SK-MEL-5 (cell line): ENCODE results near the genes TCF4 and ONECUT2.

RAMPAGE:
- cytosol, long total RNA, result no peak
- long total RNA, result no peak
- nucleus, long total RNA, result no peak
Observed at GRCh38 chr18:55587363-55588398, at the start of gene TCF4. Gene TCF4, minus strand, starts transcription at chr18:55588192.

DNA sequence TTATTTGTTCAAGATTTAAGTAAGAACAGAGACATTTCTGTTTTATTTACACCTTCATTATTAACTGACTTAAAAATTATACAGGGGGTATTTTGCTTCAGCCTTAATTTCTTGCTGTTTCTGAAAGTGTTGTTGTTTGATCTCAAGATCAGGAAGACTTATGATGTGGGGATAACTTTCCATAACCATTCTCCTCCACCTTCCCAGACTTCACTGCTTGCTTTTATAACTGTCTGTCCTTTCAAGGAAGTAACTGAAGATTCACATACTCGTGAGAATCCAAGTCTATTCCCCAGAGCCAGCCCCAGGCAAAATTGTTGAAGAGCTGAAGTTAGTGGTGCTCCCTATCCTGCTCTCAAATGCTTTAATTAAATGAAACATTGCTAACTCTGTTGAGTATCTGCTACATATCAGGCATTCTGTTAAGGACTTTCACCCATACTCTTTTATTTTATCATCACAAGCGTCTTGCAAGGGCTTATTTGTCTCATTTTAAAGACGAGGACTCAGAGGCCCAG, 189.6 kb upstream of the TCF4 start:
RAMPAGE:
- cytosol, long total RNA, result no peak
- long total RNA, result no peak
- nucleus, long total RNA, result no peak

DNA sequence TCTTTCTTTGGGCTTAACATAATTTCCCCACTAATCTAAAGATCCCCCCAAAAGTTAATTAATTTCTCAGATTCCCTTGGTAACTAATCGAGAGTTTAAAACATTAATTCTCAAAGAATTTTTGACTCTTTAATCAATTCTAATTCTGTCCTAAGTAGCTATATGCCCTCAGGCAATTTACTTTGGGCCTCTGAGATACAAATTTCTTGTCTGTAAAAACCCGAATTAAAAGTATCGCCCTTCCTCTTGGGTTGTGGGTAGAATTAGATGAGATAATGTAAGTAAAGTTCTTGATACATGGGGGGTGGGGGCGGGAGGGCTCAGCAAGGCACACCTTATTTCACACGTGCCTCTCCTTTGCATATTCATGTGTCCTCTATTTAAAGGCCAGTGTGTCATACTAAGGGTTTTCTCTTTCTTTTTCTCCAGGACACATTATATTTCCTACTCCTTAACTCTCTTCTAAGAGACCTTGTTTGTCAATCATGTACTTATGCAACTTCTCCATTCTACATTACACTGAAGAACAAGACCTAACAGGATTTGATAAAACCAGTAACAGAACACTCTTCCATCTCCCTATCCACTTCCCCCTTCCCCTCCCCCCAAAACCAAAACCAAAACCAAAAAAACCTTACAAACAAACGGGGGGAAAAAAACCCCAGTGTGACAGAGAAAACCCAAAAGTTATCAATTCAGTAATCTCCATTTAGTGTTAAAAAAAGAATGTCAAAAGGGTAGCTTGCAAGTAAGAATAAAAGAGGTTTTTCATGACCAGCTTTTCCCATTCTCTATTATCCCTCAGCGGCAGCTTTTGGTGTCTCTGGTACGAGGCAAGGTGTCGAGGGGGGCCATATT, 190.7 kb upstream of the TCF4 start:
RAMPAGE:
- cytosol, long total RNA, result no peak
- long total RNA, result no peak
- nucleus, long total RNA, result no peak

DNA sequence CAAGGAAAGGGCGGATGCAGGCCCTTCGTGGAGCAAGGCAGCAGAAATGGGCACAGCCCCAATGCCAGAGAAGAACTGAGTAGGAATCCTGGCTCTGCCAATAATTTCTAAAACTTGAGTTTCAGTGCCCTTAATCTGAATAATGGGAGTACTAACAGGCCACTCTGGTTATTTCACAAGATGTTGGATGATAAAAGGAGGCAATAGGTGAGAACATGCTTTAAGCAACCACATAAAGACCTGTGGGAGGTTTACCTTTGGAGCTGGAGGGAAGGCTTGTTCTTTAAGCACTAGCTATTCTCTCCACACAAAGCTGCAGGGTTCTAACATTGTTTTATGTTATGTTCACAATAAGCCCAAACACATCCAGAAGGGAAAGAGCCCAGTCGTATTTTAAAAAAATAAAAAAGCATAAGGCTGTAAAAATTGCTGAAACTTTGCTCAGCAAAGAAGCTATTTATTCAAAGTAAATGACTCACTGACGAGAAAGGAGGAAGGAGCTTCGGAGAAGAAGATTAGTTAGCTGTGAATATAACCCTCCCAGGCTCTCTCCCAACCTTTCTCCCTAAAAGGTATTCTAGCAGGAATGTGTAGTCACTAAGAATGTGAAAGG, 470.2 kb downstream of the TXNL1 start:
RAMPAGE:
- cytosol, long total RNA, result no peak
- long total RNA, result no peak
- nucleus, long total RNA, result no peak

DNA sequence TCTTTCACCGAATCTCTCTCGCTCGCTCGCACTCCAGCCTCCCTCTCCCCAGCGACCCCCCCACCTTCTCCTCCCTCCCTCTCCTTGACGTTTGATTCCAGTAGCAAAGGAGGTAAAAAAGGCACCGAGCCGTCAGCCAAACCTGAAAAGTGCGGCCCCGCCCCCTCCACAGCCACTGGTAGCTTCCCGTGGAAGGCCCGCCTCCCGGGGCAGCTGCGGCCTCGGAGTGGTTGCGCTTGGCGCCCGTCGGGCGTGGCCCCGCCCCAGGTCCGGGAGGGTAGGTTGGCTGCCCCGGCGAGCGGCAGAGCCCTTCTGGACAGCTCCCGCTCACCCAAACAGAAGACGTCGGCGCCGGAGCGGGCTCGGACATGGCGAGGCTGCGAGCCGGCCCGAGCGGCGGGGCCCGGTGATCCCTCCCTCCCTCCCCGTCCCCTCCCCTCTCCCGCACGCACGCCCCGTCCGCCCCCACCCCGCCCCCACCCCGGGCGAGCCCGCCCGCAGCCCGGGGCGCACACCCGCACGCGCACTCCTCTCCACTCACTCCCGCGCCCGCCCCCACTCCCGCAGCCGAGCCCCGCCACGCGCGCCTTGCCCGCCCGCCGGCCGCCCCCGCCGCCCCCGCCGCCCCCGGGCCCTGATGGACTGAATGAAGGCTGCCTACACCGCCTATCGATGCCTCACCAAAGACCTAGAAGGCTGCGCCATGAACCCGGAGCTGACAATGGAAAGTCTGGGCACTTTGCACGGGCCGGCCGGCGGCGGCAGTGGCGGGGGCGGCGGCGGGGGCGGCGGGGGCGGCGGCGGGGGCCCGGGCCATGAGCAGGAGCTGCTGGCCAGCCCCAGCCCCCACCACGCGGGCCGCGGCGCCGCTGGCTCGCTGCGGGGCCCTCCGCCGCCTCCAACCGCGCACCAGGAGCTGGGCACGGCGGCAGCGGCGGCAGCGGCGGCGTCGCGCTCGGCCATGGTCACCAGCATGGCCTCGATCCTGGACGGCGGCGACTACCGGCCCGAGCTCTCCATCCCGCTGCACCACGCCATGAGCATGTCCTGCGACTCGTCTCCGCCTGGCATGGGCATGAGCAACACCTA, at the start of gene ONECUT2:
ONECUT2 (plus strand) TSS at position 304 of the 1,089 bp plus-strand sequence.
RAMPAGE:
- cytosol, long total RNA, result no peak
- long total RNA, result no peak
- nucleus, long total RNA, result no peak

GRCh38 chr18:57759635-57760213, 43.4 kb downstream of the ATP8B1 start:
RAMPAGE:
- cytosol, long total RNA, result no peak
- long total RNA, result no peak
- nucleus, long total RNA, result no peak

DNA sequence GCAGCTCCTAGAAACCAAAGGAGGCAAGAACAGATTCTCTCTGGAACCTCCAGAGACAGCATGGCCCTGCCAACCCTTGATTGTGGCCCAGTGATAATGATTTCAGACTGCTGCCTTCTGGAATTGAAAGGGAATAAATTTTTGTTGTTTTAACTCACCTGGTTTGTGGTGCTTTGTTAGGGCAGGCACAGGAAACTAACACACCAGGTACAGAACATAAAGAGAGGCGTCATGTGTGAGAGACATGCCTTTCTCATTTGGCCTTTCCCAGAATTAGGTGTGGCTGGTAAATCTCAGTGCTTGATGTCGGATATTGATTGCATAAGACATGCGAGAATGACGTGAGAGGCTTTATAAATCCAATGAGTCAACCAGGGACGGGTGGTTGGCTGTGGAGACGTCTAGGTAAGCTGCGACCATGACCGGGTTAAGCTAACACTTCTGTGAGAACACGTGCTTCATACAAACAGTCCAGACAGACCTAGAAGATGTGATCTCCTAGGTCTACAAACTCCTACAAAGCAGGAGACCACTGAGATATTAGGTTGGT, 98.6 kb upstream of the ATP8B1 start:
RAMPAGE:
- cytosol, long total RNA, result no peak
- long total RNA, result no peak
- nucleus, long total RNA, result no peak

DNA sequence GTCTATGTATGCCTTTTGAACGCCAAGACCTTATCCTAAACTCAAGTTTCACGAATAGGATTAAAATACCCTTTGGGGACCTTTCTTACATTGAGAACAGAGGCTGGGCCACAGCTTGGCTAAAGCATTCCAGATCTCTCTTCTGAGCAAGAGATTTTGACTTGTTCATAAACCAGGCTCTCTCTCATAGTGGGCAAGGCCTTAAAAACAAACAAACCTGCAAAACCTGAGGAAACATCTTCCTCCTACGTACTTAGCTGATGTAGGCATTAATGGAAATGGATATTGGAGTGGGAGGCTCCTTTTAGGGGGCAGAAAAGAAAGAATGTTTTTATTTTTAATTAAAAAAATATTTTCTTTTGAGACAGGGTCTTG, 56.4 kb downstream of the NEDD4L start:
RAMPAGE:
- cytosol, long total RNA, result no peak
- long total RNA, result no peak
- nucleus, long total RNA, result no peak

GRCh38 chr18:58171640-58172264, 127.7 kb downstream of the NEDD4L start:
RAMPAGE:
- cytosol, long total RNA, result no peak
- long total RNA, result no peak
- nucleus, long total RNA, result no peak

GRCh38 chr18:58176901-58177574, 133.0 kb downstream of the NEDD4L start:
RAMPAGE:
- cytosol, long total RNA, result no peak
- long total RNA, result no peak
- nucleus, long total RNA, result no peak

RAMPAGE:
- cytosol, long total RNA, result no peak
- long total RNA, result no peak
- nucleus, long total RNA, result no peak
Observed at GRCh38 chr18:58206392-58206836, 162.4 kb downstream of the NEDD4L start.

GRCh38 chr18:58231930-58232658, 188.1 kb downstream of the NEDD4L start:
RAMPAGE:
- cytosol, long total RNA, result no peak
- long total RNA, result no peak
- nucleus, long total RNA, result no peak

DNA sequence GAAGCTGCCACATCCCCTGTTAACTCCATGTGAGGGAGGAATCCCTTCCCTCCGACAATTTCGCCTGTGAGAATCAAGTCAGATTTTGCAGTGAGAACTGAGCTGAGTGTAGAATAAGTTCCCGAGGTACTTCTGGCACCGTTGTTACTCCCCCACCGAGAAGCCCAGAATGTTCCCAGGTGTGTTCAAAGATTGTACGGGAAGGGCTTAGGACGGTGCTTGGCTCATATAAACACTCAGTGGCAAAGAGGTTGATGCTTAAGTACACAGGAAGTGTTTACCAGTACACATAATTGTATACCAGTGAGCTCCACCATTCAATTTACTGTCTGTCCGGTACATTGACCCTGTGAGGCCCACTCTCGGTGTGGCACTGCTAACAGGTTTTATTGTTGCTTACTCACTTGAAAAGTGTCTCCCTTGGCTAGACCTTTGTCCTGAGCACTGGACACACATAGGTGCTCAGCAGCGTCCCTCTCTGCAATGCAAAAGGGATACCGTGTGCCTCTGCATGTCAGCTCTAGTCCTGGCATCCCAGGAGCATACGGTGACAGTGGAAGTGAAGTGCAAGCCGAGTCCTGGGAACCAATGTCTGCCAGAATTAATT, 191.0 kb downstream of the NEDD4L start:
RAMPAGE:
- cytosol, long total RNA, result no peak
- long total RNA, result no peak
- nucleus, long total RNA, result no peak

DNA sequence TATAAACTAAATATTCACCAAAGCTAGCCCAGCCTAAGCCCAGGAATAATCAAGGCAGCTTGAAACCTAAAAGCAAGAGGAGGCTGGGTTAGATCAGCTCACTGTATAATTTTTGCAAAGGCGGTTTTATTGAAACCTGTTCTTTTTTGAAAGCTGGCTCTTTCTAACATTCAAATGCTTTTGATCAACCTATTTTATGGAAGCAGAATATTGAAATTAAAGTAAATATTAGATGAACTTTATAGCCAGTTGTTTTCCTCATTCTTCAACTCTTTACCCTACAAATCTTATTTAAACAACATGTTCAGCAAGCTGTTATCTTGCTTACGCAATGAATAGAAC, 241.5 kb downstream of the NEDD4L start:
RAMPAGE:
- cytosol, long total RNA, result no peak
- long total RNA, result no peak
- nucleus, long total RNA, result no peak

RAMPAGE:
- cytosol, long total RNA, result no peak
- long total RNA, result no peak
- nucleus, long total RNA, result no peak
Observed at GRCh38 chr18:58345043-58345596, 283.8 kb downstream of the ALPK2 start.

GRCh38 chr18:58361039-58361710, 267.7 kb downstream of the ALPK2 start:
RAMPAGE:
- cytosol, long total RNA, result no peak
- long total RNA, result no peak
- nucleus, long total RNA, result no peak

GRCh38 chr18:58385329-58385895, 243.5 kb downstream of the ALPK2 start:
RAMPAGE:
- cytosol, long total RNA, result no peak
- long total RNA, result no peak
- nucleus, long total RNA, result no peak

RAMPAGE:
- cytosol, long total RNA, result no peak
- long total RNA, result no peak
- nucleus, long total RNA, result no peak
Observed at GRCh38 chr18:58388308-58389365, 240.3 kb downstream of the ALPK2 start.

DNA sequence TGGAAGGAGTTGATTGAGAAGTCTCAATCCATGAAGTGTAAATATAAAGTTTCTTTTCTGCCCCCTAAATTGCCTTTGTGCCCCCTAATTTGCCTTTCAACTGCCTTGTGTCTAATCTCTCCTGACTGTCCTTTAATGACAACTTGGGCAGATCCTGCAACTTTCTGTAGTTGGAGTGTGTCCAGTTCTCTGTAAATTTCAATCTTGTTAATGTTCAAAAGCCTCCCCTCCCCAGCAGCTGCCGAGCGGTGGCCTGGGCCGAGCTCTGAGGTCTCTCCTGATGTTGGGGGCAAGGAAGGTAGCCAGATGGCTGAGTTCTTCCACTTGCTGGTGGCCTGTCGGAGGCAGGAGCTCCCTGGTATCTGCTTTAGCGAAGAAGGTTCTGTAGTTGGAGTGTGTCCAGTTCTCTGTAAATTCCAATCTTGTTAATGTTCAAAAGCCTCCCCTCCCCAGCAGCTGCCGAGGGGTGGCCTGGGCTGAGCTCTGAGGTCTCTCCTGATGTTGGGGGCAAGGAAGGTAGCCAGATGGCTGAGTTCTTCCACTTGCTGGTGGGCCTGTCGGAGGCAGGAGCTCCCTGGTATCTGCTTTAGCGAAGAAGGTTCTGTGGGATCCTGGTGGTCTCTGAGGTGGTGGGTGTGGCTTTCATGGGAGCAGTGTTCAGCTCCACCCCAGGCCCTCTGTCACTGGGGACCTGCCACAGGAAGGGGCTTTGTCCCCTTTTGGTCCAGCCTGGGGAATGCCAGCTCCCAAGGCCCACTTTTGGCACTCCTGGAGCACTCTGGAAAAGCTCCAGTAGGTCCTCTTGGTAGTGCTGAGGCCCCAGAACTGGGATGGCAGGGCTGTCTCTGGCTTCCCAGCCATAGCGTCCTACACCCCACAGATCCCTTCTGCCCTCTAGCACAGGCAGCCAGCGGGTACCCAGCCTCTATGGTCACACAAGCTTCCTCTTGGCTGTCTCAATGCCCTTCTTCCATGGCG, 212.0 kb downstream of the ALPK2 start:
RAMPAGE:
- cytosol, long total RNA, result no peak
- long total RNA, result no peak
- nucleus, long total RNA, result no peak

RAMPAGE:
- cytosol, long total RNA, result no peak
- long total RNA, result no peak
- nucleus, long total RNA, result no peak
Observed at GRCh38 chr18:58443677-58444122, 185.2 kb downstream of the ALPK2 start.